Peritoneum (tissue), 1 donor: Measurements from ENCODE around the gene CEP97.

- PRO-cap: no peak
These were observed 23.2 kb downstream of the ZBTB11 start for GRCh38 chr3:101653717-101654107.

DNA sequence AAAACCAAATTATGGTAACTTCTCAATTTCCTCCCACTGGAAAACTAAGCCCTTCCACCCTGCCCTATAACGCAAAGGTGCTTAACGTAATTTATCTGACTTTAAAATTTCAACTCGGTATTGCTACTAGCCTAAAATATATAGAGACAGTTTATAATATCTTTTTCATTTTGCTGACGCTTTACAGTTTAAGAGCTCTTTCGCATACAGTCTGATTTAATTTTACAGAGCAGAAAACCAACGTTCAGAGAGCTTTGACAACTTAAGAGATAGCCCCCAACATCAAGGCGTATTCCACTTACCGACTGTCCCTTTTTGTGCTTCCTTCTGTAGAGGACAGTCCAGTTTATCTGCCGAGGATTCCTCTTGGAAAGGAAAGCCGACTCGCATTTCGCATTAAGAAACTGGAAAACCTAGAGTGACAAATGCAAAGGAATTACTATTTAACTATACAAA is 974 bp downstream of the RPL24 start:
- PRO-cap: no peak

DNA sequence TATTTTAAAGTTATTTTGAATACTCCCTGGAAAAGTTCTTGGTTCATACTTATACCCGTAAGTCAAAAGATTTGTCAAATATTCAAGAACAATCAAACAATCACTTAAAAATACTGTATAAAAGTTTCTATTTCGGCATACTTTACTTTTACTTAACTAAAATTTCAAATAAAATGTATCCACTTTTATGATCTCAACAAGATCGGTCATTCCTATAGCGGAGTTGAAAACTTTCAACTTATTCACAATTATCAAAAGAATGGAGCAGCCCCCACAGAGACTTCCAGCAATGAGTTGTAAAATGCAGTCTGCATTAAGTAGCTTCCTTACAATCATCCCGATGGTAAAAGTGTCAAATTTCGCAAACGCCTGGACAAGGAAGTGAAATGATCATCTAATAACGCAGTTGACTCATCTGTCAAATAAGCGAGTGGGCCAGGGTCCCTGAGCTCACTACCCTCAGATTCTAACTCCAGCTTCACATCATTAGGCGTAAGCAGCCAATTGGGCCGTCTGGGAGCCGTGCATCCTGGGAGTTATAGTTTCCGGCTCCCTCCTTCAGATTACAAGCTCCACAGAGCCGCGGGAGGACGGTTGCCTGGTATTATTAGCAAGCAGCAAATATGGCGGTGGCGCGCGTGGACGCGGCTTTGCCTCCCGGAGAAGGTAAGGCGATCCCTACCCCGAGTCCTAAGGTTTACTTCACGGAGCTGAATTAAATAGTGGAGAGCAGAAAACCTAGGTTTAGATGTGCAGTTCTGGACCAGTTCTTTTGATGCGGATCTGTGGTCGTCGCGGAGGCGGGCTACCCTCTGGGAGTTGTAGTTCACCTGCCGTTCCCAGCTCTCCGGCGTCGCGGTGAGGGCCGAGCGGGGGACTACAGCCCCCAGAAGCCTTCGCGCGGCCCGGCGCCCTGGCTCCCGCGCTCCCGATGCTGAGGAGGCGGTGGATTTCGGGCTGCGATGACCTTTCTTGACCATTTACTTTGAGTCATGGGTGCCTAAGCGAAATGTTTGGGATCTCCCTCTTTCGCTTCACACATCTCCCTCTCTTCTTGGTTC is at the start of gene CEP97:
CEP97 (plus strand) TSS at position 561 of the 1,061 bp plus-strand sequence.
- PRO-cap: bidirectional peak, plus-strand start at position 568 of the sequence, minus-strand start at position 291 of the sequence

- PRO-cap: no peak
These were observed 12.9 kb downstream of the NXPE3 start for GRCh38 chr3:101791728-101792472.

GRCh38 chr3:101833514-101833885 is 15.8 kb upstream of the NFKBIZ start:
- PRO-cap: no peak

DNA sequence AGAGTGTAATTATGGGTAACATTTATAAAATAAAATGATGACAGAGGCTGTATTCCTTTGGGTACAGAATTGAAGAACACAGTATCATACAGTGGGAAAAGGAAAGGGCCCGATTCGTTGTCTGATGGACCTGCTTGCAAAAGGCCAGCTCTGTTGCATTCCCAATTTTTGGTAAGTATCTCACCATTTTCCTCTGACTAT is 3.4 kb downstream of the NFKBIZ start:
- PRO-cap: no peak

DNA sequence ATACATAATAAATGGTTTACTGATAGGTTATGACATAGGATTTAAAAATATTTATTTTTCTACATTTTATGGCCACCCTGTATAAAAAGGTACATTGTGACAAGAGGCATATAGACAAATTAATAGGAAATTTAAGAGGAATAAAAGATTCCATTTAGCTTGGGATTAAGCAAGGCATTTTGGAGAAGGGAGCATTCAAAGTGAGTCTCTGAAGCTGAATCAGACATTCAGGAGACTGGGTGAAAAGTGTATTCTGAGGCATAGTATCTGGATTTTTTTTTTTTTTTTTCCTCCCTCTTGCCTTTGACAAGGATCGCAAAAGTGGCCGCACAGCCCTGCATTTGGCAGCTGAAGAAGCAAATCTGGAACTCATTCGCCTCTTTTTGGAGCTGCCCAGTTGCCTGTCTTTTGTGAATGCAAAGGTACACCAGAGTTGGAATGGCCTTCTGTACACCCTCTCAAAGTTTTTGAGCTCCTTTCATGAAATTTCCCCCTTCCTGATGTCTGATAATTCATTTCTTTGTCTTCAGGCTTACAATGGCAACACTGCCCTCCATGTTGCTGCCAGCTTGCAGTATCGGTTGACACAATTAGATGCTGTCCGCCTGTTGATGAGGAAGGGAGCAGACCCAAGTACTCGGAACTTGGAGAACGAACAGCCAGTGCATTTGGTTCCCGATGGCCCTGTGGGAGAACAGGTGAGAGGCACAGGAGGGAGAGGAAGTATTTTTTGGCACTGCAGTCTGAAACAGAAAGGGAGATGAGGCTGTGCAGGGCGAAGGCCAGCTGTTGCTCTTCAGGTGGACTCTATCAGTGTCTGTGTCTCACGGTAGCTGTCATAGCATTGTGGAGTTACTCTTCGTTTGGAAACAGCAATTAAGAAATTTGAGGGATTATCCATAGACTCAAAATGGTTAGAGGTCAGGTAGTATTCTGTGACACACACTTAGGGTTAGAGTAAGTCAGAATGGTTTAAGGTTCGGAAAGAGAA is 7.7 kb downstream of the NFKBIZ start:
- PRO-cap: no peak

GRCh38 chr3:101865956-101866471 is 16.7 kb downstream of the NFKBIZ start:
- PRO-cap: no peak

DNA sequence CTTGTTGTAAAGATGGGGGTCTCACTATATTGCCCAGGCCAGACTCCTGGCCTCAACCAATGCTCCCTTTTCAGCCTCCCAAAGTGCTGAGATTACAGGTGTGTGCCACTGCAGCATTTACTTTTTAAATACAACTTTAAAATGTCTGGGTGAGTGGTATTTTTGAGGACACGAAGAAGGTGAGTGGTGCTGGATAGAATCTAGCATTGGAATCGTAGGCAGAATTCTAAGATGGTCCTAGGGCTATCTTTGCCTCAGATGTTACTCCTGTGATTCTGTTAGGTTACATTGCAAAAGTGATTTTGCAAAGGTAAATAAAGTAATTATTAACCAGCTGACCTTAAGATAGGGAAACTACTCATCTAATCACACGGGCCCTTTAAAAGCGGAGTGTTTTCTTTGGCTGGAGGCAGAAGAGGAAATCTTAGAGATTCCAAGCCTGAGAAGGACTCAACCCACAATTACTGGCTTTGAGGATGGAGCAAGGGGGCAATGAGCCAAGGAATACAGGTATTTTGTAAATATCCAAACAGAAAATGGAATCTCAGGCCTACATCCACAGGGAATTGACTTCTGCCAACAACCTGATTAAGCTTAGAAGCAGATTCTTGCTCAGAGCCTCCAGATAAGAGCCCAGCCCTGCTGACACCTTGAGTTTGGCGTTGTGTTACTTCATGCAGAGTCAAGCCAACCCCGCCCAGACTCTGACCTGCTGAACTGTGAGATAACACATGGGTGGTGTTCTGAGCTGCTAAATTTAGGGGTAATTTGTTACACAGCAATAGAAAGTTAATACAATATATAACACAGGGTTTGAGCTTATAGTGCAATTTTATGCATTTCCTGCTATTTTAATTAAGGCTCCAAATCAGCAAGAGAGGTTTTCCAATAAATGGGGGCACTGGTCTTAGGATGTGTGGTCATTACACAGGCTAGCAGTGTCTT is 19.2 kb downstream of the NFKBIZ start:
- PRO-cap: no peak

DNA sequence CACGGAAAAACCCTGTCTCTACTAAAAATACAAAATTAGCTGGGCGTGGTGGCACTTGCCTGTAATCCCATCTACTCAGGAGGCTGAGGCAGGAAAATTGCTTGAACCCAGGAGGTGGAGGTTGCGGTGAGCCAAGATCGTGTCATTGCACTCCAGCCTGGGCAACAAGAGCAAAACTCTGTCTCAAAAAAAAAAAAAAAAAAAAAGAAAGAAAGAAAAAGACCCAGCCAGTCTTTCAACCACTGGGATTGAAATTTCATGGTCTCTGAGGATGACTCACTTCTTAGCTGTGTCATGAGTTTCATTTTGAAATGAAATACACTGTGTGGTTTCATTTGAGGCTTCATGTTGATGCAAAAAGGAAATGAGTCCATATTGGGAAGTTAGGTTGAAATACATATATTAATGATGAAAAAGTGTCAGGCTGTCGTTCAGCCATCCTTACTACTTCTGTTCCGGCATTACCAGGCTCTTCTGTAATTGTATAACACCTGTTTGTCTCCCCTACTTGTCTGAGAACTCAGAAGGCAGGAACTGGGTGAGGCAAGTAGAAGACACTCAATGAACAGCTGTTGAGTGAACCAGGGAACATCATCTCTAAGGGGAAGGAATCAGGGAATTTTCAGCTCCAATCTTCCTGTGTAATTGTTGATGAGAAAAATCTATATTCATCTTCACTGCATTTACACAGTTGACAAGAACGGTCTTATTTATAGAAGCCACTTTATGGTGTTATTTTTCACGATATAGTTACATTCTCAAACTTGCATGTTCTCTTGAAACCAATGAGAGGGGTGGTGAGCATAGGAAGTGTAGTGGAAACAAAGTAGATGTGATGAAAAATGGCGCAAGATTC is 87.4 kb downstream of the NFKBIZ start:
- PRO-cap: no peak

GRCh38 chr3:101942305-101942661 is 93.0 kb downstream of the NFKBIZ start:
- PRO-cap: no peak

DNA sequence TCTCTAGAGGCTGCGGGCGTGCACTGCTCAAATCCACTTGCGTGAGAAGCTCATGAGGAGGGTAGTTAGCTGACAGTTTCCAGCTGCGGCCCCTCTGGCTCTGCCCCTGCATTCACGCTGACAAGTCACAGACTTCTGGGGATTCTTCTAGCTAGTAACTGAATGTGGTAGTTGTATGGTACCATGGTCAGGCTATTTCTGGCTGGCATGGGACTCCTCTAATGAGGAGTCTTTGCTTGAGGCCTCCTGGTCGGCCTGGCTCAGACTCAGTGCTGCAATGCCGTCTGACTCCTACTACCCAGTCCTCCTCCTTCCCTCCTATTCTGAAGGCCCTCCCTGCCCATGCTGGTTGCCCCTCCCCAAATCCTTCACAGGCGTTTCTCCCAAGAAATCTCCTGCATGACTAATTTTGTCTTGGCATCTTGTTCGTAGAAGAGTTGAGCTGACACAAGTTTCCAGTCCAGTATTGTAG is 115.4 kb downstream of the NFKBIZ start:
- PRO-cap: no peak

DNA sequence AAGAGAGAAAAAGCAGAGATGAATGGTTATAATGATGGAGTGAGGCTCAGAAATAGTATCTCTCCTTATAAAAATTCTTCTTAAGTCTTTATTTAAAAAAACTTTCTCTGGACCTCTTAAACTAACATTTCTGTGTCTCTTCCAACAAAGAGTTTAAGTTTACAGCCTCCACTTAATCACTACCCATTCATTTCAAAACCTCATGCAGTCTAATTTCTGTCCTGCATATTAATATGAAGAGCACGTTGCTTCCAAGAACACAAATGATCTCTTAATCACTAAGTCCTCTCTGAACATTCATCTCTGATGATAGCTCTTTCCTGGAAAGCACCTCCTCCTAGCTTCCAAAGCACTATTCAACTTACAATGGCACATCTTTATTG is 236.4 kb downstream of the NFKBIZ start:
- PRO-cap: no peak

GRCh38 chr3:102764891-102765143 is 330.0 kb downstream of the ZPLD1 start:
- PRO-cap: no peak

DNA sequence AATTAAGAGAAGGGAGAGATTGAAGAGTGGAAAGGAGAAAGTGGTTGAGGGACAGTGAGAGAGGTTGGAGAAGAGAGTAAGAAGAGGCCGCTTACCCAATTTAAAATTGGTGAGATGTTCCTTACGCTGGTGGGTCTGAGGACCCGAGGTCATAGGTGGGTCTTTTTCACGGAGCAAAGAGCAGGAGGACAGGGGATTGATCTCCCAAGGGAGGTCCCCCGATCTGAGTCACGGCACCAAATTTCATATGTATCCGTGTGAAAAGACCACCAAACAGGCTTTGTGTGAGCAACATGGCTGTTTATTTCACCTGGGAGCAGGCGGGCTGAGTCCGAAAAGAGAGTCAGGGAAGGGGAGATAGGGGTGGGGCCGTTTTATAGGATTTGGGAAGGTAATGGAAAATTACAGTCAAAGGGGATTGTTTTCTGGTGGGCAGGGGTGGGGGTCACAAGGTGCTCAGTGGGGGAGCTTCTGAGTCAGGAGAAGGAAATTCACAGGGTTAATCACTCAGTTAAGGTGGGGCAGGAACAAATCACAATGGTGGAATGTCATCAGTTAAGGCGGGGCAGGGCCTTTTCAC is 921.5 kb upstream of the ALCAM start:
- PRO-cap: no peak

DNA sequence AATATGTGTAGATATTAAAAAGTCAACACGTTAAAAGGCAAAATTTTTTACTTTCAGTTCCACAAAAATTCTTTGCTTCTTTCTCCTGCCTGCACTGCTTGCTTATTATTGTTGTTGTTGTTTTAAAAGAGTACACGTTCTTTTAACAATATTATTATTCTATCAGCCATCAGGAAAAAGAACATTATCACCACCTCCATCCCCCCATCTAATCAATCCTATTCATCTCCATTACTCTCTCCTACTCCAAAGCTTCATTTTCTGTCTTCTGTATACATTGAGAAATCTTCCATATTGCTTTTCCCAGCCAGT is 818.8 kb upstream of the ALCAM start:
- PRO-cap: no peak

DNA sequence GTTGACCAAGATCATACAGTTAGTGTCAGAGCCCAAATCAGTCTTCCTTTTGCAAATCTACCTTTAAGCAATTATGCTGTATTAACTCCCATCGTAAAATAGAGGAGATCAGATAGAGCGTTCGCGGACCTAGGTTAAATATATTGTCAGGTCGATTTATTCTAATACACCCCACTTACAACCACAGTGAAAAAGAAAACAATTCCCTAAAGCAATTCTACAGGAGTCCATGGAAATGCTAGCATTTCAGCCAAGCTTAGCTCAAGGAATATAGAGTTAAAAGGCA is 1.8 kb upstream of the ALCAM start:
- PRO-cap: no peak

GRCh38 chr3:105365969-105366306 is 771 bp upstream of the ALCAM start:
- PRO-cap: no peak

GRCh38 chr3:105532287-105532808 is 165.6 kb downstream of the ALCAM start:
- PRO-cap: no peak

DNA sequence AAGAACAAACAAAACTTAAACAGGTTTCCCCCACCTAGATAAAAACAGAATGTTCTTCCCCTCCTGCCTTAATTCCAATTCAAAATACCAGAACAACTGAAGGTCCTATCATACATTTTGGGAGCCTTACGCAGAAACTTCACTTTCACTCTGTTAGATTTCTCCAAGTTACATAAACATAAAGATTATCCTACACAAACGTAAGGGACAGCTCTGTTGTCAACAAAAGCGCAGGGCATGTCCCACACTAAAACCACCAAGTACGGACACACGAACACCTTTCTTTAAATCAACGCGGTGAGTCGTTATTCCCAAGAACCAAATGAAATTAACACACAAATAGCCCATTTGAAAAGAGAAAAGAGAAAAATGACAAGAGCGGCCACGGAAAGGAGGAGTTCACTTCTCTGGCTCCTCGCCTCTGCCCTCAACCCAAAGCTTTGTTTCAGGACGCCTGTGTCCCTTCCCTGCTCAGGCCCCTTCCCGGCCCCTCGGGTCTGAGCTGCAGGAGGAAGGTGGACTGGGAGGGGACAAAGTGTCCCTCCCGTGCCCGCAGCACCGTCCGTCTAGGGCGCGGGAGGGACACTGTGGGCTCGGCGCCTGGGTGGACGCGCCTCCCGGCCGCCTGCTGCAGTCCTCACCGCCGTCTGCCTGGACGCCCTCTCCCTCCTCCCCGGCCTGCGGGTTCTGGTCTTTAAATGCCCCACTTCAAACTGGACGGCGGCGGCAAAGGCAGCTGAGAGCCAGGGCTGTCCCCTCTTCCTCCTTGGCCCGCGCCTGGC is 730 bp downstream of the CBLB start:
- PRO-cap: bidirectional peak, plus-strand start at position 706 of the sequence, minus-strand start at position 483 of the sequence